Neuron (in vitro differentiated cells): ENCODE results near the gene PRKAA1.

DNA sequence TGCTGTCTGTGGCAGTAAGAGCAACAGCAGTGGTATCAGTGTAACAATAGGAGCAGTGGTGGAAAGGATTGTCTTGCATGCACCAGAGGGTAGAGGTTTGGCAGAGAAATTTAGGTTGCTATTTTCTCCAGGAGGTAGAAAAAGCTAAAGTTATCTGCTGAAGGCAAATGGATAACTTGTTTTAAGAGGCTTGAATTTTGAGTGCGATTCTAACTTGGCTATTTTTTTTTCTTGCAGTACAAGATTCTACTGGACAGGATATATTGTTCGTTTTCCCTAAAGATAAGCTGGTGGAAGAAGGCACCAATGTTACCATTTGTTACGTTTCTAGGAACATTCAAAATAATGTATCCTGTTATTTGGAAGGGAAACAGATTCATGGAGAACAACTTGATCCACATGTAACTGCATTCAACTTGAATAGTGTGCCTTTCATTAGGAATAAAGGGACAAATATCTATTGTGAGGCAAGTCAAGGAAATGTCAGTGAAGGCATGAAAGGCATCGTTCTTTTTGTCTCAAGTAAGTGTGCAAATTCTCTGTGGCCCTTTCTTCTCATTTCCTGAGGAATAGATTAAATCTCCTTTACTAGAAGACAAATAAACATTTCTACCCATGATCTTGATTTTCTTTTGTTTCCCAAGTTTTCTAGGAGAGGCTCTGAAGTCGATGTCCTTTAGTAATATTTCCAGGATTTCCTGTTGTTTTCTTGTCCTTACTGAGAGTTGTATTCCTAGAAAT is 37.9 kb downstream of the OSMR start:
- PRO-cap = no peak

- PRO-cap = no peak
Measured at GRCh38 chr5:38921015-38921736, 75.4 kb downstream of the OSMR start.

GRCh38 chr5:39100762-39101403 is 26.7 kb upstream of the RICTOR start:
- PRO-cap = no peak

GRCh38 chr5:39199784-39200722 is 19.3 kb downstream of the FYB1 start:
- PRO-cap = no peak

GRCh38 chr5:39400777-39401182 is 24.0 kb downstream of the DAB2 start:
- PRO-cap = no peak

GRCh38 chr5:39461015-39461372 is 36.2 kb upstream of the DAB2 start:
- PRO-cap = no peak

GRCh38 chr5:39525705-39526130 is 100.9 kb upstream of the DAB2 start:
- PRO-cap = no peak

DNA sequence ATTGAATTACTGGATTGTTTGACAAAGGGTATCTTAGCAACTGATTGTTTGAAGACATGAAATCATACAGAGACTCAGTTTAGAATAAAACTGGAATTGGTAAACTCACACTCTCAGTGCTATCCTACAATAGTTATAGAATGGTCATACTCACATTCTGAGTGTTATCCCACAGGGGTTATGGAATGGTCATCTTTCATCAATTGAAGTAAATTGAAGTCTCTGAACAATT is 358.1 kb upstream of the PTGER4 start:
- PRO-cap = no peak

DNA sequence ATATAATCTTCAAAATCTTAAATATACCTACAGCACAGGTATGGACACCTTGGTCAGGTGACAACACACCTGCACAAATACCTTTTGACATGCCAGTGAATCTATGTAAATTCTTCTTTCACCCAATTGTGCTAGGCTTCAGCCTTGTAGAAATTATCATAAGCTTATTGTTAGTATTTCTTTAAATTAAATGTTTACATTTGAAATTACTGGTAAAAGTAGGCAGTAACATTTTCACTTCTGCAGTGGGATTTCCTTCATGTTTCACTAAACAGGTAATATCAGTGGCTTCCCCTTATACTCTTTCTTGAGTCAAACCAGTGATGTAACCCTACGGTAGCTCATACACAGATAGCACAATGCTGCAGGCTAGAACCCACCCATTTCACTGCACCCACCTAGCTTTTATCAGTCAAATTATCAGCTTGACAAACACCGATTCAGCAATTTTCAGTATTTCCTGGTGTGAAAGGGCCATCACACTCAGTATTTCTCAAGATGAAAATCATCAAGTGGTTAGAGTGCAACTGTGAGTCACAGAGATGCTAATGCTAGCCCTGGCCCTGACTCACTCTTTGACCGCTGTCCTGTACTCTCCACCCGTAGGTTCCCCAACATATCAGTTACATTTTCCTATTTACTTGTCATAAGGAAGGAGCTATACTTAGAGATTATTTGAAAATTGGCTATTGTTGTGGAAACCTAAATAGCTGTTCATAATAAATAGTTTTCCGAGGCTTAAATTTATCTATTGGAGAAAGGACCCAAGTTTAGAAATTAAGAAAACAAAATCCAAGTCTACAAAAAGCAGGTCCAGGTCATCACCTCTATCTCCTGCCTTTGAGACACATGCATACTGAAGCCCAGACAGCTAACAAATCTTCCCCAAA is 242.2 kb upstream of the PTGER4 start:
- PRO-cap = no peak

DNA sequence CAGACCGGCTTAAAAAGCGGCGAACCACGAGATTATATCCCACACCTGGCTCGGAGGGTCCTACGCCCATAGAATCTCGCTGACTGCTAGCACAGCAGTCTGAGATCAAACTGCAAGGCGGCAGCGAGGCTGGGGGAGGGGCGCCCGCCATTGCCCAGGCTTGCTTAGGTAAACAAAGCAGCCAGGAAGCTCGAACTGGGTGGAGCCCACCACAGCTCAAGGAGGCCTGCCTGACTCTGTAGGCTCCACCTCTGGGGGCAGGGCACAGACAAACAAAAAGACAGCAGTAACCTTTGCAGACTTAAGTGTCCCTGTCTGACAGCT is 138.1 kb upstream of the PTGER4 start:
- PRO-cap = no peak

GRCh38 chr5:40584223-40584600 is 95.5 kb upstream of the PTGER4 start:
- PRO-cap = no peak

GRCh38 chr5:40688107-40688314 is 8.3 kb downstream of the PTGER4 start:
- PRO-cap = no peak

DNA sequence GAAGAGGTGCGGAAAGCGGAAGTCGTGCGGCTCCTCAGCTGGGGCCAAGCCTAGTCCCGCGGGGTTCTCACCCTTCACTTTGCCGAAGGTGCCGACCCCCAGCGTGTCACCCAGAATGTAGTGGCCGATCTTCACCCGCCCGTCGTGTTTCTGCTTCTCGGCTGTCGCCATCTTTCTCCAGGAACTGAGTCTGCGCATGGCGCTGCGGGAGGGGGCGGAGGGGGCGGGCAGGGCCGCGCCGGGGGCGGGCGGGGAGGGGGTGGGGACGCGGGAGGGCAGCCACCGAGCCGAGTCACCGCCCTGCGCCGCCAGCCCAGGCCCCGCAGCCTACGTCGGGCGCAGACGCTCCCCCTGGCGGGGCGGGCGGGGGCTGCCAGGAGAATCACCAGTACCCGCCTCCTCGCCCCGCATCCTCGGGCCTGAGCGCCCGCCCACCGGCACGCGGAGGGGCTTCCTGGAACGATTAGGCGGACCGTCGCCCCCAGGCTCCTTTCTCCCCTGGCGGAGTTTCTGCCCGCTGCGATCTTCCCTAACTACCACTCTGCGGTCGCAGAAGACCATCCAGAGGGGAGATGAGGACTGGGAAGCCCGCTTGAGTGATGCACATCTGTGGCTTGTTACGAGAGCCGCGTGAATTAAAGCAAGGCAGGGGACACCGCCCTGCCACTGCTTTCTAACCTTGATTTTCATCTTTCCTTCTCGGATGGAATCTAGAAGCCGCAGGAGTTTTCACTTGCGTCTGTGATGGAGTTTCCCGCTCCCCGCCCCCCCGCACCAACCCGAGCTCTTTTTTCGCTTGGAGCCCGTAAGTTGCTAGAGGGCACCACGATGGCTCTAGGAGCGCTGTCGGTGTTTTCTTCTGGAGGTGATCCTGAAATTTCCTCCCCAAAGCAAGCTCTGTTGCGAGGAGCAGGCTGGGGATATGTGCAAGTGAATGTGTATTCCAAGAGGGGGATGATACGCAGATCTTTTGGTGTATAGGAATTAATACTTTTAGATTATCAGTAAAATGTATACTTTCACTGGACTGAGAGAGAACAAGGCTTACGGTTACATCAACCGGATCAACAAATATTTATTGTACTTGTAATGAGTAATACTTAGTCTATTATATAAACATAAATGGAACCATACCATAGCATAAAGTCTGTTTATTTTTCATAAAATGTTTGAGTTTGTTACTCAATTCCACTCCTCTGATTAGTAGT is at the start of gene PRKAA1:
Gene PRKAA1, minus strand, starts transcription at position 383 of the 1,208 bp plus-strand sequence.
- PRO-cap = bidirectional peak, plus-strand start outside the sequence, minus-strand start at position 186 of the sequence; bidirectional peak, plus-strand start at position 410 of the sequence, minus-strand start at position 528 of the sequence; bidirectional peak, plus-strand start at position 816 of the sequence, minus-strand start at position 848 of the sequence

DNA sequence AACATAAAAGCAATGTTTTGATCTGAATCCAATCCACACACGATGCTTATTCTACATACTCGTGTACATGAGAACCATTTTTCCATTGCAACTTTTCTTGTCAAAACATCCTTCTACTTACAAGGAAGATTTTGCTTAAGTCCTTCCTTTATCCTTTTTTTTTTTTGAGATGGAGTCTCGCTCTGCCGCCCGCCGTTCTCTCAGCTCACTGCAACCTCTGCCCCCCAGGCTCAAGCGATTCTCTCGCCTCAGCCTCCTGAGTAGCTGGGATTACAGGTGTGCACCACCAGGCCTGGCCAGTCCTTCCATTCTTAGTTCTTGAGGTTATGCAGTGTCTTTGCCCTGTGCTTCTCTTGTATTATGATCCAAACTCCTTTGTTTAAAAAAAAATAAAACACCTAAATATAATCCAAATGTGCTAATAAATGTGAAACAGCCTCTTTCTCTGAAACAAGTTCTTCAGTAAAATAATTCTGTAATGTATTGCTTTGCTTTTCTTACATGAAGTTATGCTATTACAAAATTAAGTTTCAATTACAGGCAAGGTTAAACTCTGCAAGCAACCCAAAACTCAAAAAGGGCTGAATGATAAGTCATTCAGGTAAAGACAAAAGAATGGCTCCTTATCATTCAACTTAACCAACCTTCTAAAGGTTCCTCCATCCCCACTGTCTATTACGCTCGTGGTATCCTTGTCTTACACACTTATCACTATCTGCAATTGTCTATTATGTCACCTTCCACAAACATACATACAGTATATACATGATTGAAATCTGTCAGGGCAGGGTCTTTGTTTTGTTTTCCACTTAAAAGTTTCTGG is 7.2 kb downstream of the RPL37 start:
- PRO-cap = no peak

- PRO-cap = no peak
Measured at GRCh38 chr5:41212839-41213306, 459 bp downstream of the C6 start.

DNA sequence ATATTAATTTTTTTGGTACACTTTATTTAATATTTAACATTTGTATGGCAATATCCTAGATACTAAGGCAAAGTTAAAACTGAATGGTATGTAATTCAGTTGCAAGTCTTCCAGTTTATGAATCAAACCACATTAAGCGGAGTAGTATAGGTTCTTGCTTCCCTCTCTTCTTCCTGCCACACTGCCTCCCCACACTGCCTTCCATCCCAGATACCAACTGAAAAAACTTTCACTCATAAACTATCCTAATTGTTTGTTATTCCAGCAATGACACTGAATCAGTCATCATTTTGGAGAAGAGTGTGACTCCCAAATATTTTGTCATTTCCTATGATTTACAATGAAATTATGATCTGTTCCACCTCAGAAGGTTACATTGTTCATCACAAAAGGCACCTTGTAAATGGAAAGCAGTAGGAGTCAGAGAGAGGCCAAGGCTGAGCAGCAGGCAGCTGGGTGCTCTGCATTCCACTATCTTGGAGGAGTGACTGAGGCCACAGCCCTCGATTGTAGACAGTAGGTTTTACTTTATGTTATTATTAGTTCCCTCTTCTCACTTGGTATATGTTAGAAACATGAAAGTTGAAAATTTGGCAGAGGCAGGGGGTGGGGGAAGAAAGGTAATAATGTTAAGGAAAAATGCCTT is 91.8 kb downstream of the PLCXD3 start:
- PRO-cap = no peak

GRCh38 chr5:41509350-41510211 is 820 bp downstream of the PLCXD3 start:
- PRO-cap = no peak

- PRO-cap = unidirectional peak, plus-strand start at chr5:41869477
Measured at GRCh38 chr5:41869081-41869541, 1.1 kb downstream of the OXCT1 start.

DNA sequence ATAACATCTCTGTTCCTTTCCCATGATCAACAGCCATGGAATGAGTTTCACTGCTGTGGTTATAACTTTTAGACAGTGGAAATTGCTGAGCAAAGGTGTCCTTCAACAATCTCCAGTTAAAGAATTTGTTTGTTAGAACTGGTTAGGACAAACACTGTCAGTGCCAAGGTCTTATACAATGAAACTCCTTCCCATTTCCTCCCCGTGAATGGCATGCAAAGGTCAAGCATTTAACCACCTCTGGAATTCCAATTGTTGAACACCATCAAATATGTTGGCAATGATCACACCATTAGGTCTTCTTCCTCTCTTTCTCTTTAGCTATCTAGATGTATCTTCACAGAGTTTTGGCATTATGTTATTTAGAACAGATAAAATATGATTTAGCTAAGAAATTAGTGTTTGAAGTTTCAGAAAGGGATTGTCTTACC is 45.7 kb upstream of the GHR start:
- PRO-cap = no peak

- PRO-cap = no peak
Measured at GRCh38 chr5:42583268-42583754, 160.1 kb downstream of the GHR start.